GM23338 (cell line): Measurements from ENCODE around the genes POTEB3 and CYFIP1.

DNA sequence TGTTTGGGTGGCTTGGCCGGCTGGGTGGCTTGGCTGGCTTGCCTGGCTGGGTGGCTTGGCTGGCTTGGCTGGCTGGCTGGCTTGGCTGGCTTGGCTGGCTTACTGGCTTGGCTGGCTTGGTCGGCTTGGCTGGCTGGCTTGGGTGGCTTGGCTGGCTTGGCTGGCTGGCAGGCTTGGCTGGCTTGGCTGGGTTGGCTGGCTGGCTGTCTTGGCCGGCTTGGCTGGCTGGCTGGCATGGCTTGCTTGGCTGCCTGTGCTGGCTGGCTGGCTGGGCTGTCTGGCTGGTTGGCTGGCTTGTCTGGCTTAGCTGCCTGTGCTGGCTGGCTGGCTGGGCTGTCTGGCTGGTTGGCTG is 438.2 kb downstream of the GOLGA6L6 start:
- PRO-cap, result no peak
- RAMPAGE, long total RNA, result no peak

GRCh38 chr15:21440258-21440937 is at the start of gene POTEB3:
Gene POTEB3, minus strand, starts transcription at chr15:21440499.
- PRO-cap, result no peak
- RAMPAGE, long total RNA, result no peak

GRCh38 chr15:22227993-22228576 is 133.8 kb downstream of the OR4N4 start:
- PRO-cap, result no peak
- RAMPAGE, long total RNA, result no peak

- PRO-cap, result no peak
- RAMPAGE, long total RNA, result no peak
Observed at GRCh38 chr15:22579517-22579842, 120.8 kb downstream of the GOLGA6L22 start.

DNA sequence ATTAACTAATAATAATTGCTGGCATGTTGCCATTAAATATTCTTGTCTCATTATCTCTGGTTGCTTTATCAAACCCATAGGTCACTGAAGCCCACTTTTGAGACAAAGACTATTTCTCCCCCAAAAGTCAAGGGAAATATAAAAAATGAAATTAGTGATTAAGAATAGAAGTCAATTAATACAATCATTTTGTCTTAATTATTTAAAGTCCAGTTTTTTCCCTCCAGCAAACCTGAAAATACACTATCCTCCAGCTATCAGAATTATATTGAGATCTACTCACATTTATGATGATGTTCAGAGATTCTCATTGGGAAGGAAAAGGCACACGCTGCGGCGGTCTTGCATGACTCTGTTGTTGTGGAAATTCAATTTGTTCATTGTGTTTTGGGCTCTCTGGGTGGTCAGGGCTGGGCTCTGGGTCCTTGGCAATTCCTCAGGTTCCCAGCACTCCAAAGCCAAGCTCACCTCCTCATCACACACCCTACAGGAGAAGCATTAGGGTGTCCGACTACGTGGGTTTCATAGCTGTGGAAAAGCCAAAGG is 130.8 kb downstream of the GOLGA6L22 start:
- PRO-cap, result no peak
- RAMPAGE, long total RNA, result no peak

- PRO-cap, result bidirectional peak, plus-strand start at chr15:22787040, minus-strand start at chr15:22787086
- RAMPAGE, long total RNA, result no peak
Observed at GRCh38 chr15:22786869-22787222, 402 bp downstream of the NIPA1 start.

DNA sequence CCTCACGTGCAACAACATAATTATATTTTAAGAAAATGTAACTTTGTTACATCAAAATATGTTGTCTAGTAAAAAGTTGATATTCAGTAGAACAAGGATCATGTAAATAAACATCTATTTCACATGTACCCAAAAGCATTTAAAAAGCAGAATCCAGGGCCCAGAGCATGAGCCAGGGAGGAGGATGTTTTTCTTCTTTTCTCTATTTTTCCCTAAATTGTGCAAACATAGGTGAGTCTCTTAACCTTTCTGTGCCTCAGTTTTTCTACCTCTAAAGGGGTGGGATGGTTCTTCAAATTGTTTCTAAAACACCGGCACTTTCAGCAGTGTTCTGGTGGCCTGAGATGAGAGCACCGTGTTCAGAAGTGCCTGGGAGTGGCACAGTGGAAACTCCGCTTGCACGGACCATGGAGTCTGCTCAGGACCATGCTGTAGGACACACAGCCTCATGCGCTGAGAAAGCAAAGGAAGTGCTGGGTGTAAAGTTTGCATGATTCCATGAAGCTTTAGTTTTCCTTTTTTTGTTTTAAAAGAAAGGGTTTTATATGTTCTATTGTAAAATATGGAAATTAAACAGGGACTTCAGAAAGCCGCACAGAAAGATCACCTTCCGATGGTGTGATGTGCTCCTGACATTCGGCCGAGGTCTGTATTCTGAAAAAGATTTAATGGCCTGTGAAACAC is 9.8 kb upstream of the NIPA2 start:
- PRO-cap, result no peak
- RAMPAGE, long total RNA, result no peak

DNA sequence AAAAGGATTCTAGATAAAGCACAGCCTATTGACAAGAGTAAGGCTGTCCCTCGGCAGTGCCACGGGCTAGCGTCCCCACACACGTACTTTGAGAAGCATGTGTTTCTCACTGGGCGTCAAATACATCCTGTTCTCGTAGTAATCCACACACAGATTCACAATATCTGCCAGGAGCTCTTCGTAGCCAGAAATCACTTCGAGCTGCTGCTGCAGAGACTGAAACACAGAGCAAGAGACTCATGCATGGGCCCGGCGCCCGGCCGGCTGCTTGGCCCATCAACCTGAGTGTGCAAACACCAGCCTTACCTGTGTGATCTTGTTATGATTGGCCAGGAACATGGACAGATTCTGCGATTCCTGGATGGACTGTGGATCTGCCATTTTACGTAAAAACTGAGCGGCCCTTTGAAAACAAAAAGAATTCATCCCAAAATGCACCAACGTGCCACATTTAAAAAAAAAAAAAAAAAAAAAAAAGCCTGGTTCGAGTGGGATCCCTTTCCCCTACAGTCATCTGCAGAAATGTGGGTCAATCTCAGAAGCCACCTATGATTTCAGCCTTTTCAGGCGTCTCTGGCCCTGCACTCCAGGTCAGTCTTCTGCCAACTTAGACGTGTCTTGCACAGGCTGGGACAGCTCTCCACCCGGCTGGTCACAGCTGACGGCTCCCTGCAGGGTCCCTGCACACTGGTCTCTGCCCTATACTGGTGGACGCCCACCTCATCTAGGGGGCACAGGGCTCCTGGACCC is 40.9 kb downstream of the CYFIP1 start:
- PRO-cap, result no peak
- RAMPAGE, long total RNA, result no peak

GRCh38 chr15:22952678-22953683 is 27.2 kb downstream of the CYFIP1 start:
- PRO-cap, result no peak
- RAMPAGE, long total RNA, result no peak

DNA sequence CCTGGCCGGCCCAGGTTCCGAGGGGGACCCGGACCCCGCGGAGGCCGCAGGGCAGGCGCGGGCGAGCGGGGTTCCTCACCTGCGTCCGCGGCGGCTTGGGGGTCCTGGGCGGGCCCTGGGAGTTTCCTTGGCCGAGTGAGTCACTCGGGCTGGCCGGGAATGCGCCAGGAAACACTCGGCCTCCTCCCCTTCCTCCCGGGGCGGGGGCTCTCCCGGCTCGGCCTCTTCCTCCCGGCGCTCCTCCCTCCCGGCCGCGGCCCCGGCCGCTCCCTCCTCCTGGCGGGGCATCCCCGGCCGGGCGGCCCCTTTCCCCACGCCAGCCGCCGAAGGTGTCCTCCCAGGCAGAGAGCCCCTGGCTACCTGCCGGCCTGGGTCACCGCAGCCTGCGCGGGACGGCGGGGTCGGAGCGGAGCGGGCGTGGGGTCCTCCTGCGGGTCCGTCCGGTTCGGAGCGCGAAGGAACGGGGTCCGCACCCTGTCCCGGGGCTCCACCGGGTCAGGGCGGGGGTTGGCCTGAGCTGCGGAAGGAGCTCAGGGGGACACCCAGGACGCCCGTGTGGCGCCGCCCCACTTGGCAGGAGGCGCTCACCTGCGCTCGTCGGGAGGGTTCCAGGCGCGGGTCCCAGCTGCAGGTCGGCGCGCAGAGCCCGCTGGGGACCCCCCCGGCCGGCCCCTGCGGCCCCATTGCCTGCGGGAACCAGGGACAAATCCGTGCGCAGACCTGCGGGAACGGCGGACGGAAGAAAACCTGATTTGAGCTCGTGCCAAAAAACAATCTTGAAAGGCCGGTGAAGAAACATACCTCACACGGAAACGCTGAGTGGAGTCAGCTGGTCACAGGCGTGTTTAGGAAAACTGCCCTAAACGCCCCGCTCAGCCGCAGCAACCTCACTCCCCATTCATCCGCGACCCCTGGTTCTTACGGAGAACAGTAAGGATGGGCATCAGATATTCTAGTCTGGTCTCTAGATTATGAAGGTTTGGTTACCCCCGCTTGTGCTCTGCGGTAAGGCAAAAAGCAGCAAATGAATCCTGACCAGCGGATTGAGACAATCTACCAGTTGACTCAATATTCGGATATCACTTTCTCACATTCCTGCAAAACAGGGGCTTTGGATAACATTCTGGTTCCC is at the start of gene CYFIP1:
Gene CYFIP1, minus strand, starts transcription at position 161 of the 1,132 bp plus-strand sequence.
- PRO-cap, result bidirectional peak, plus-strand start at position 344 of the sequence, minus-strand start at position 137 of the sequence; bidirectional peak, plus-strand start at position 569 of the sequence, minus-strand start at position 497 of the sequence; bidirectional peak, plus-strand start at position 798 of the sequence, minus-strand start at position 749 of the sequence
- RAMPAGE, long total RNA, result start-site peak on the minus strand centred at position 129 of the sequence, 75 bp wide, 204 and 169 reads in 2 replicates

DNA sequence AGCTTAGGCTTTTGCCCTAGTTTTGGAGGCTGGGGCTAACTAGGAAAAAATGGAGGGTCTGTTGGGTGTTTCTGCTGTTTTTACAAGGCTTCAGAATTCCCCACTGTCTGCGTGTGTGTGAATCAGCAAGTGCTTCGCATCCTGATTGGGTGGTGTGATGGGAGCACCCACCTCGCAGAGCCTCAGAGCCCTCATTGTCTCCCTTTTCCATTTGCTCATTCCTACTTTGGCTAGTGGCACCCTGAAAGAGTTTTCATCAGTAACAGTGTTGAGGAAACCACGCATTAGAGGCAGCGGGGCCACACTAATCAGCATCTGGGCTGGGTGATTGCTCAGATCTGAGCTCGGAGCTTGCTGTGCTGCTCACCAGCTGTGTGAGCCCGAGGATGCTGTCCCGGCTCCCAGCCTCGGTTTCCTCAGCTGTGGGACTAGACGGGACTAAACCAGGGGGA is 40.6 kb downstream of the GOLGA8S start:
- PRO-cap, result no peak
- RAMPAGE, long total RNA, result no peak

DNA sequence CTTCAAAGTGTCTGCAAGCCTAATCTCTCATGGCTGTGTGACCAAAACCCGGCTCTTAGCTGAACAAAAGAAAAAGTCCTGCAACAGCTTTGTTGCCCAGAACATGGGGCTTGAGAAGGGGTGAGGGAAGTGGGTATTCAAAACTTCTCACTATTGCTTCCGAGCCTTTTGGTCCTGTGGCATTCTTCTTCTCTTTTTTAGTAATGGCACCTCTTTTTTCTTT is 30.6 kb upstream of the GOLGA6L2 start:
- PRO-cap, result no peak
- RAMPAGE, long total RNA, result no peak

- PRO-cap, result bidirectional peak, plus-strand start at chr15:23878244, minus-strand start at chr15:23878064
- RAMPAGE, long total RNA, result no peak
Observed at GRCh38 chr15:23877968-23878543, 191.0 kb upstream of the NDN start.

GRCh38 chr15:25415170-25415704 is 23.6 kb downstream of the UBE3A start:
- PRO-cap, result no peak
- RAMPAGE, long total RNA, result no peak

DNA sequence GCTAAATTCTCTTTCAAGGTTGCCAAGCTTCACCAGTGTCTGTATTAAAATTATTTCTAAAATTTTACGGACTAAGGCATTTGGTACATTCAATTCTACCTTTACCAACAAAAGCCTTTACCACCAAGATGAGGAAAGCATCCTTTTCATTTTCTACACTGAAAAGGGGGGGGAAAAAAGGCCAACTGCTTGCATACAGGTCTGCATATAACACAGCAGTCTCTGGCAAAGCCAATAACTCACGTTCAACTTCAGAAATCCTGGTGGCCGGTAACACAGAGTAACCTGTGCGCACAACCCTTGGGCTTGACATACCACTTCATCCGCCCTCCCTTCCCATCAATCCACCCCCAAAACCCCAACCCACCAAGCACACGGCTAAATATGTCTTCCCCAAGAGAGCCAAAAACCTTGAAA is 1.1 kb downstream of the UBE3A start:
- PRO-cap, result no peak
- RAMPAGE, long total RNA, result no peak

GRCh38 chr15:25439443-25439853 is 624 bp upstream of the UBE3A start:
- PRO-cap, result bidirectional peak, plus-strand start at chr15:25439652, minus-strand start at chr15:25439636; unidirectional peak, minus-strand start at chr15:25439675; unidirectional peak, minus-strand start at chr15:25439718
- RAMPAGE, long total RNA, result no peak

DNA sequence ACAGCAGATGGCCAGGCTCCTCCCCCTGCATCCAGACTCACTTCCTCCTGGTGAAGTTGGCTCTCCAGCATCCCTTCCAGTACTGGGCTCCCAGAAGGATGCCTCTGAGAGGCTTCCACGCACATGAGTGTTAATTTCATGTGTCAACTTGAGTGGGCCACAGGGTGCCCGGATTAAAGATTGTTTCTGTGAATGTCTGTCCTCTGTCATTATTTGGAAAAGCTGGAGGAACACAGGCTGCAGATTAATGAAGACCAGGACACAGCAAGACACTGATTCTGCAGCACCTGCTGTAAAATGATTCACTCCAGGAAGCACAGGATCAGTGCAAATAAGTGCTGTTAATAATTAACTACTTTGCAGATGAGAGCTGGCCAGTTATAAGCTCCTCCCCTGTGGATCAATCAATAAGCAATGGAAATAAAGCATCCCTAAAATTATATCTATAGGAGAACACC is 99.7 kb downstream of the ATP10A start:
- PRO-cap, result no peak
- RAMPAGE, long total RNA, result no peak

DNA sequence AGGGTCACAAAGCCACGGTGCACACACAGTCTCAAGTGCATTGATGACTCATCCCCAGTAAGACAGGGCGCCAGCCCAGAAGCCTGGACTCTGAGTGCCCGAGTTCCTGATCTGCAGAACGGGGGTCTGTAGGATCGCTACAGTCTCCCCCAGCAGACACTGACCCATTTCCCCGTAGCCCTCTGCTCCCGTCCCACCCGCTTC is 75.0 kb downstream of the ATP10A start:
- PRO-cap, result no peak
- RAMPAGE, long total RNA, result no peak

DNA sequence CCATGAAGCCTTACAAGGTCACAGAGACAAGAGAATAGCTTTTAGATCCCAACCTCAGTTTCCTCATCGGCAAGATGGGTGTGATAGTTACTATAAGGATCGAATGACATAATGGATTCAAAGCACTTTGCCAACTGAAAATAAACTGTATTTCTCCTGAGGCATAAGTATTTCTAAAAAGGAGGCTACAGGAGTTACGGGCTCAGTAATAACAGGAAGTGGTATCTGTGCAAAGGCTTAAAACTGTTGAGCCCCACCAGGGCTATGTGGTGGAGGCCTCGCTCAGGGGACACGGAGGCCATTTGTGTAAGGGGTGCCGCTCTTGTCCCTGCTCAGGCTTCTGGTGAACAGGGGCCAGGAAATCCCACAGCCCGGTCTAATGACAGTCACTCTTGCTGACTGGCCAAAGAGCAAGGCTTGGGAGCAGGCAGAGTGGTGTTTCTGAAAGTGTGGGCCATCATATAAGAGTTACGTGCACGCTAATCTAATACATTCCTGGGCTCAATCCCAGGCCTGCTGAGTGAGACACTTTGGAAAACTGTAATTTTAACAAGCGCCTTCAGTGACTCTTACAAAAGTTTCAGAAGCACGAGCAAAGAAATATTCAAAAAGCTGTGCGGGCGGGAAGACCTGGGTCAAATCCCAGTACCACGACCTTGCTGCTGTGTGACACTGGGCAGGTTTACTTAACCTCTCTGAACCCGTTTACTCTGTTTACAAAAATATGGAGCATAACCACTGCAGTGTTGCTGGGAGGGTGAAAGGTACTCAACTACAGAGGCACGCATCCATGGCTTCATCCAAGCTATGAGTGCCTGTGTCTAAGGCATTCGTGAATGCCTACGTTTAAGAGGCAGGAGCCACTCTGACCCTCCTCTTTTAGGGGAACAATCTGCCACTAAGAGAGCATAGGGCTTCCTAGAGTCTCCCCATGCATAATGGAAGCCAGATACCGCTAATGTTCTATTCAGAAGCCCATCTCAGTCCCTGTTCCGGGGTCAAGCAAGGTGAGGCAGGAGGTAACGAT is 2.1 kb downstream of the ATP10A start:
- PRO-cap, result no peak
- RAMPAGE, long total RNA, result no peak

DNA sequence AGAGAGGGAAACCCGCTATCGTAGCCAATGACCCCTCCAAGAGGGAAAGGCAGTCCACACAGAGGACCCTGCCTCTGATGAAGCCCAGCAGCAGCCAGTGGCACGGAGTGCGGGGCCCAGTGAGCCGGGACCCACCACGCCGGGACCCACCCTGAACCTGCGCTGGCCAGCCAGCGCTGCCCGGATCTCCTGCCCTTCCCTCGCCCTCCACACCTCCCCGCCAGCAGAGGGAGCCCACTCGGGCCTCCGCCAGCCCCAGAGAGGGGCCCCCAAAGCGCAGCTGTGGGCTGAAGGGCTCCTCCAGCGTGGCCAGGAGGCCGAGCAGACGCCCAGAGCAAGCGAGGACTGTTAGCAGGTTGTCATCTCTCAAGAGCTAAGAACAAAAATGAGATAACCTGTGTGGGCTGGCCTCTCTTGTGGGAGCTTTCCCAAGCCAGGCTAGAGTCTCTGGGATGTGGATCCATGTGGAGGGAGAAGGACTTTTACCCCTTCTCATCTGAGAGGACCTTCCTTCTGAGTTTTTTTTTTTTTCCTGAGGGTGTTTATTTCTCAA is 81.3 kb upstream of the ATP10A start:
- PRO-cap, result no peak
- RAMPAGE, long total RNA, result no peak